Right common carotid artery plus branches (tissue), 1 donor: Measurements from ENCODE around the gene PALMD.

- PRO-cap = unidirectional peak, plus-strand start at chr1:94246657; unidirectional peak, plus-strand start at chr1:94246962
These were observed 9.1 kb upstream of the ARHGAP29 start for GRCh38 chr1:94246339-94247054.

DNA sequence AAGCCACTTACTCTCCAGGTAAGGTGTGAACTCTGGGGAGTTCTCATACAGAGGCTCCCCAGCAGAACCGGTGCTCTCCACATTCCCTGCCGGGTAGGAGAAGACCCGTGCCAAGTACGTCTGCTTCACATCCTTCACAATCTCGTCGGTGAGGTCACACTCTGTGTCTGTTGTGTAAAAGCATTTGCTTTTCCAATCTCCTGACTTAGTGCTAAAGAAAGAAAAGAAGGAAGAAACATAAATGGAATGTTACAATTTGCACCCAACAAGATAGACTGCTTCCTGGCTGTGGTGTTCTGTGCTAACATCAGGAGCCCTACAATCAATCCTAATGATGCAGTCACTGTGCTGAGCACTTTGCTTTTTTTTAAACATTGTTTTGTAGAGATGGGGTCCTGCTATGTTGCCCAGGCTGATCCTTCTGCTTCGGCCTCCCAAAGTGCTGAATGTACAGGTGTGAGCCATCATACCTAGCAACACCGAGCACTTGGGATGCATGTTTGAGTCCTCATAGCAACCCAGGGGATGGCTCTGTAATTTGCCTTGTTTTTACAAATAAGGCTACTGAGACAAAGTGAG, 5.5 kb downstream of the F3 start:
- PRO-cap = no peak

- PRO-cap = no peak
These were observed 923 bp downstream of the F3 start for GRCh38 chr1:94540503-94541168.

DNA sequence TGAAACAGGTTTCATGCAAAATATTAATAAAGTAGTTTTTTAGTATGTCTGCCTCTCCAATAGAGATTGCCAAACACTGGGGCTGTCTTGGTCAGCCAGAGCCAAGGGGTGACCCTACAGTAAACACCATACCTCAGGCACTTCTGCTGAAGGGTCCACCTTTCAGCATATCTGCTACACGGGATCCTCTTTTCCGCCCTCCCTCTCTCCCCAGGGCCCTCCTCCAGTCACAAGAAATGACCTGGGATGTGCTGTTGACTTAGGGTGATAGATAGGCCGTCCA, 48.5 kb upstream of the F3 start:
- PRO-cap = no peak

- PRO-cap = no peak
These were observed 66.7 kb upstream of the F3 start for GRCh38 chr1:94608021-94608796.

DNA sequence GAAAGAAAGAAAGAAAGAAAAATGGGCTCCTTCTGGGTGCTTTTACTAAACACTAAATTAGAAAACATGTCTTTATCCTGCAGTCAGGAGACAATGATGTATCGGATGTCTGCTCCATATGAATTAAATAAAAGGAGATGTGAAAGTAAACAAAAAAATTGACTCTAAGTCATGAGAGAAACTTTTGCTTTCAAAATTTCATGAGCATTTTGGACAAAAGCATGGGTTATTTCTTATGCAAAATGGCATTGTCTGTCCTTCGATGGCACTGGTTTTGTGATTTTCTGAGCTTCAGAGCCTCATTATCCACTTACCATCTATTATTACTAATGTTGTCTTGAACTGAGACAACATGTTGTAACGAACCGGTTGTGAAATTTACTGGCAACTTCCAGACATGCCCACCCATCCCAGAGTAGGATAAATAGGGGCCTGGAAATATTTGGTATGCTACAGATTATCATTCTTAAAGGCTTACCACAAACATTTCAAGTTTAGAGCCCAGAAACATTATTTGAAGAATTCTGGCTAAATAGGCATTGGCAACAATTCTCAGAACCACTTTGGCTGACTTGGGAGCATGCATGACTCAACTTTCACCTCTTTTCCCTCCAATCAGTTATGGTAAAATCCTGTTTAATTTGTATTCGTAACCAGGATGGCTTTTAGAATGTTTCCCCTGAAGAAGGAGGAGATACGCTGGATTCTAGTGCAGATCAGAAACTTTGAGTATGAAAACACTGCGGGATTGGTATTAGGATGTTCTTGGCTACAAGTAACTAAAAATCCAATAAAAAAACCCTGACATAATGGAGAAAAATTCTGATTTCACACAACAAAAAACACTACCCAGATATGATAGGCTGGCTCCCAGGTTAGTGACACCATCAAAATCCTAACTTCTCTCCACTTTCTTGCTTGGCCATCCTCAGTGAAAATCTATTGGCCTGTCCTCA, 130.1 kb upstream of the SLC44A3 start:
- PRO-cap = no peak

- PRO-cap = no peak
These were observed 51.0 kb upstream of the SLC44A3 start for GRCh38 chr1:94769051-94769632.

- PRO-cap = no peak
These were observed 13.8 kb upstream of the SLC44A3 start for GRCh38 chr1:94806319-94806854.

DNA sequence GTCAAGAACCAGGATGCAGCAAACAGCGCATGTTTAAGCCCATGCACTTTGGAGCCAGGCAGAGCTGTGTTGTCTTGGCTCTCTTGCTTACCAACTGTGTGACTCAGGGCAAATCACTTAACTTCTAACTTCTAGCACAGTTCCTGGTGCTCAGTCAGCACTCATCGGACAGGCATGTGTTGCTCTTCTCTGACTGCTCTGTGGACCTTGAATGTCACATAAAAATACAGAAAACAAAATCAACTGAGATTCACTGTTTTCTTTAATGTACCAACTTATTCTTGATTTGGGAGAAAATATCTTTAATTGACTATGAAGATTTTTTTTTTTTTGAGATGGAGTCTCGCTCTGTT, 56.5 kb upstream of the CNN3 start:
- PRO-cap = unidirectional peak, minus-strand start at position 96 of the sequence

DNA sequence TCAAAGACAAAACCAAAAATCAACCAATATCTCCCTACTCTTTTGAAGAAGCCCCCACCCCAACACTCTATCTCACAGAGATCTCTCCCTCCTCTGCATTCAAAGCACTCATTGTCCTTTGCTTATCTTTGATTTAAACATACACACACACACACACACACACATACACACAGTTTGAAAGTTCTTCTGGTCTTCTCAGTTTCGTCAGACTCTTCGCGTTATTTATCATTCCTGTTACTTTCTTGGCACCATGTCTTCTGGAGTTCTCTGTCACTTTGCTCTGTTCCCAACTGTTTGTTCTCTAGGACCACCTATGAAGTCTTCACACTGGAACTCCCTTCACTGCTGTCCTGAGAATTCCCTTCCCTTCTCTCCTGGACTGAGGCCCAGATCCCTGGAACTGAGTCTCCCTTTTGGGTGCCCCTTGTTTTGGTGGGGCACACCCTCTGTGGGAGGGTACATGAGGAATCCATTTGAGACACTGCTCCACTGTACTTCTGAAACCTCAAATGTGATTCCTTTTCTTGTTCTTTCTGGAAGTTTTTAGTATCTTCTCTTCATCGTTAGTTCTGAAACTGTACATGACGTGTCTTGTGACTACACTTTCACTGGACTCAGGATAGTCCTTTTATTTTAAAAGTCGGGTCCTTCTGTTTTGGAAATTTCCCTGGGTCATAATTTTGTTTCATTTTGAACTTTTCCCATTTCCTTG, 30.4 kb downstream of the ALG14 start:
- PRO-cap = no peak

DNA sequence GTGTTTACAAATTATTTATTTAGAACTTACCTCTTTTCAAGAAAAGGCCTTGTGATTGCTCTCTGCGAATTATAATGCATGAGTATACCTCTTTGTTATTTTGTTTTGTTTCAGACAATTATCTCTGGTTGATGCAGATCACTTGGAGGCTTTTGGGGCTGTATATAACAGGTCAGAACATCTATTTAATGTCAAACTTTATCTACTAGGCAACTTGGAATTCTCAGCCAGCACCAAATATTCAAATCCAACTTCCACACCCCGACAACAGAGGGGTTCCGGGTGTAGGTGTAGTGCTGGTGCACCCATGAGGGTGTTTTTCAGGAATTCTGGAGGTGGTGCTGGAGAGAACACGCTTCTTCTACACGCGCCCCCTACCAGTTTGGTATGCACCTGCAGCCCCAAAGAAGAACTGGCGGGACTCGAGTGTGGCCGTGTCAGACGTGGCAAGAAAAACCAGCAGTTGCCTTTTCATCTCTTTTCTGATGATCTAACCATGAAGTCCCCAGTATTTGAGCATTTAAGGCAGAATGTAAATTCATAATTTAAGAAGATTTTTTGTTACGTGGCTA, 575 bp upstream of the TLCD4 start:
- PRO-cap = no peak

GRCh38 chr1:95232591-95233166, 1.3 kb upstream of the RWDD3 start:
- PRO-cap = no peak

GRCh38 chr1:96446769-96447180, 274.8 kb upstream of the PTBP2 start:
- PRO-cap = no peak

GRCh38 chr1:96995390-96995998, 273.9 kb downstream of the PTBP2 start:
- PRO-cap = no peak

DNA sequence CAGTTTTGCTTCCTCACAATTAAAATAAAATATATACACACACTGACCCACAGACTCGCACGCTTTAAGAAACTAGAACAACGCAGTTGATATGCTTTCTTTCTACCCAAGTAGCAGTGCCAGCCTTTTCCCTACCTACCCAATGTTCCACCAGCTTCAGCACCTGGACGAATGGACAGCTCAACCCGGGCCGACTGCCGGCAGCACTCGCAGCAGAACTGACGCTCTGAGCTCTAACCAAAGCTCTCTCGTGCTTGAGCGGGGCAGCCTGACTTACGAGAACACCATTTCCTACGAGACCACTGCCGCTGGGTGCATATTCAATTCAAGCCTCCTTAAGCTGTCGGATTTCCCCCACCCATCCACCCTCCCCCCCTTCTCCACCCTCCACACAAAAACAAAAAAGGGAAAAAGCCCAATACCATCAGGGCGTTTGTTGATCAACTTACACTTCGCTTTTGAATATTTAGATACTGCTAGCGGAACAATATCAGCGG, 127.4 kb upstream of the DPYD start:
- PRO-cap = no peak

DNA sequence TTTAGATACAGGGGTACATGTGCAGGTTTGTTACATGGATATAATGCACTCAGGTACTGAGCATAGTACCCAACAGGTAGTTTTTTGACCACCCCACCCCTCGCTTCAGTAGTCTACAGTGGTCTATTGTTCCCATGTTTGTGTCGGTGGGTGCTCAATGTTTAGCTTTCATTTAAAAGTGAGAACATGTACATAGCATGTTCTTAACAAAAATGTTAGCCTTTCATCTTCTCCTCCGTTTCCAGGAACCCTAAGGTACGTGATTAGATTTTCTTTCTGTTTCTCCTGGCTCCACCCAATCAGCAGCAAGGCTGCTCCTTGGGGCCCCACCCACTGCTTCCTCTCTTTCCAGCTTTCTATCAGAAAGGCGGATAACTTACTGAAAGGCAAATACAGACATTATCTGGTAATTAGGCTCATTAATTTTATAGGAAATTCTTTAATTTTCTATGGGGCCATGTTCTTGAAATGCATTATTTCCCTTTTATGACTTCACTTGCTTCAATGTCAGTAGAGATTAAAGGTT, 325.1 kb upstream of the SNX7 start:
- PRO-cap = no peak

GRCh38 chr1:99533823-99534374, 112.0 kb upstream of the PALMD start:
- PRO-cap = no peak

DNA sequence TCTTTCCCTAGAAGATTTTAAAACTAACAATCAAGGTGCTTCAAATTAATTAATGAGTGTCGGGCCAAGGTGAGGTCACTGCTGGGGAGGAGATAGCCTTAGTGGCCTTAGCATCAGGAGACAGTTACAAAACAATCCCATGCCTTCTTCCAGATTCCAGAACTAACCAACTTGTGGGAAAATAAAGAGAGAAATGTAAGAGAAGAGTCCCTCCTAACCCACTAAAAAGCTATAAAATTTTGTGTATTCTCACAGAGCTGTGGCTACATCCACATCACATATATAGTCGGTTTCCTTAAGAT, 83.0 kb upstream of the PALMD start:
- PRO-cap = no peak

GRCh38 chr1:99590586-99591435, 55.1 kb upstream of the PALMD start:
- PRO-cap = no peak

DNA sequence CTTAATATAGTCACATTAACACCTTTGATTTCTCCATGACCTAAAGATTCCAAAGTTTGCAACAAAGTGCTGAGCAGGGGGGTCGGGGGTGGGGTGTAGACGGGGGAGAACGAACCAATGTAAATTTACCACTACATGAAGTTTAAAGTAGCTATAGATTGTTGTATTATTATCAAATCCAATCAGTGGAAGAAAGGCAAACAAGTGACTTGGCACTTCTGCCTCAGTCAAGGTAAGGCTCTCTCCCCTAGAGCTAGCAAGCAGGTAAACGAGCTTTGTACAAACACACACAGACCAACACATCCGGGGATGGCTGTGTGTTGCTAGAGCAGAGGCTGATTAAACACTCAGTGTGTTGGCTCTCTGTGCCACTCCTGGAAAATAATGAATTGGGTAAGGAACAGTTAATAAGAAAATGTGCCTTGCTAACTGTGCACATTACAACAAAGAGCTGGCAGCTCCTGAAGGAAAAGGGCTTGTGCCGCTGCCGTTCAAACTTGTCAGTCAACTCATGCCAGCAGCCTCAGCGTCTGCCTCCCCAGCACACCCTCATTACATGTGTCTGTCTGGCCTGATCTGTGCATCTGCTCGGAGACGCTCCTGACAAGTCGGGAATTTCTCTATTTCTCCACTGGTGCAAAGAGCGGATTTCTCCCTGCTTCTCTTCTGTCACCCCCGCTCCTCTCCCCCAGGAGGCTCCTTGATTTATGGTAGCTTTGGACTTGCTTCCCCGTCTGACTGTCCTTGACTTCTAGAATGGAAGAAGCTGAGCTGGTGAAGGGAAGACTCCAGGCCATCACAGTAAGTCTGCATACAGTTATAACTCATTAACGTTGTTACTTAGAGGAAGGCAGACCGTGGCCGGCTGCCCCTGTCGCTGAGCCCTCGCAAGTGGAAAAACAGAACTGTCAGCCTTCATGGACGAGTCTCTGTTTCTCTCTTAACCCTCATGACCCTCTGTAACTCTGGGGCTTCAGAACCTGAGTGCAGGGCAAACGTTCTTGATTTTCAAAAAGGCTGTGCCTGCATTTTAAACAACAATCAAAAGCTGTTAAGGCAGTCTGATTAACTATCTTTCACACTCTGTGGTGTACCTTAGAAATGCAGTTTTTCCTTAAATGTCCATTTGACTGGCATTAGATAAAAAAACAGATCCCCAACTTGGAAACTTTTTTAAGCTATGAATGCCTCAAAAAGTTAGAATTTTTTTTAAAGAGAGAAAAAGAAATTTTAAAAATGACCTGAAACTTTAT, at the start of gene PALMD:
PALMD (plus strand) TSS at position 552 of the 1,253 bp plus-strand sequence.
- PRO-cap = unidirectional peak, plus-strand start at position 503 of the sequence; unidirectional peak, plus-strand start at position 552 of the sequence; unidirectional peak, plus-strand start at position 827 of the sequence